A375 (cell line): Measurements from ENCODE around the gene SMTN.

DNA sequence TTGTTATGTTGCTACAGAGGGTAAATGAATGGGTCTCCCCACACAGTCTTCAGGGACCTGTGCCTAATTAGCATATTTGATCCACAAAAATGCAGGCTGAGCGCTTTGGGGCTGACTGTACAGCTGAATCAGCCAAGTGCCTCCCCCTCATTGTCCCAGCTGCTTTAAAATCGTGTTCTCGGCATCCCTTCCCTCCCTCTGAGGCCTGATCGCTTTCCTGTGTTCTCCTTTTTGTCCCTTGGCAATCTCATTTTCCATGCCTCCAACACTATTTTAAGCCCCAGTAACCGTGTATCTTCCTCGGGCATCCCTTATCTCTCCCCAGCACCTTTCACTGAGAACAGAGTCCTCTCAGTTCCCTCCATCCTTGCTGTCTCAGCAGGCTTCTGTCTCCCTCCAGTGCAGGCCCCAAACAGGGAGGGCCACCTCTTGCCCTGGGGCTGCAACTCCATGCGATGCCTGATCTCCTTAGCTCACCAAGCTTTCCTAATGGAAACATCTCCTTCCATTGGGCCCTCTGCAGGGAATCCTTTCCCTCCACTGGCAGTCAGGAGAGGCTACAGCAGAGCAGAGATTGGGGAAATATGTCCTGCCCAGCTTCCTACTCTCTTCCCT is 13.7 kb downstream of the UQCR10 start:
- RAMPAGE, long total RNA: no peak

GRCh38 chr22:30019782-30020354 is 60.4 kb upstream of the HORMAD2 start:
- RAMPAGE, long total RNA: no peak

DNA sequence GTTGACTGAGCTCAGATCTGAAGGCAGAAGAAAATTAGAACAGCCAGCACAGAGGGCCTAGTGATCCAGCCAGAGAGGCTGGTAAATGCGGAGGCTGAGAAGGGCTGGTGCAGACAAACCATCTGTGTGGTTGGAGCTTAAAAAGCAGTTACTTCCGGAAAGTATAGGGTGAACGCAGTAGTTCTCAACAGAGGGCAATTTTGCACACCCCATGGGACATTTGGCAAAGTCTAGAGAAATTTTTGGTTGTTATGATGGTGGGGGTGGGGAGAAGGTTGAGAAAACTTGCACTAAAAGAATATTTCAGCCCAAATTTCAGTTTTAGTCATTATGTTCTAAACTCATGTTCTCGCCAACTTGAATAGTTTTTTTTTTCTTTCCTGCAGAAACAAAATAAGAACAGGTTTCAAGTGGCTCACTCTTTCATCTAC is 1.5 kb upstream of the HORMAD2 start:
- RAMPAGE, long total RNA: no peak

- RAMPAGE, long total RNA: no peak
These were observed 3.8 kb downstream of the OSM start for GRCh38 chr22:30262770-30263273.

GRCh38 chr22:30279372-30280040 is 9.8 kb downstream of the CASTOR1 start:
- RAMPAGE, long total RNA: no peak

DNA sequence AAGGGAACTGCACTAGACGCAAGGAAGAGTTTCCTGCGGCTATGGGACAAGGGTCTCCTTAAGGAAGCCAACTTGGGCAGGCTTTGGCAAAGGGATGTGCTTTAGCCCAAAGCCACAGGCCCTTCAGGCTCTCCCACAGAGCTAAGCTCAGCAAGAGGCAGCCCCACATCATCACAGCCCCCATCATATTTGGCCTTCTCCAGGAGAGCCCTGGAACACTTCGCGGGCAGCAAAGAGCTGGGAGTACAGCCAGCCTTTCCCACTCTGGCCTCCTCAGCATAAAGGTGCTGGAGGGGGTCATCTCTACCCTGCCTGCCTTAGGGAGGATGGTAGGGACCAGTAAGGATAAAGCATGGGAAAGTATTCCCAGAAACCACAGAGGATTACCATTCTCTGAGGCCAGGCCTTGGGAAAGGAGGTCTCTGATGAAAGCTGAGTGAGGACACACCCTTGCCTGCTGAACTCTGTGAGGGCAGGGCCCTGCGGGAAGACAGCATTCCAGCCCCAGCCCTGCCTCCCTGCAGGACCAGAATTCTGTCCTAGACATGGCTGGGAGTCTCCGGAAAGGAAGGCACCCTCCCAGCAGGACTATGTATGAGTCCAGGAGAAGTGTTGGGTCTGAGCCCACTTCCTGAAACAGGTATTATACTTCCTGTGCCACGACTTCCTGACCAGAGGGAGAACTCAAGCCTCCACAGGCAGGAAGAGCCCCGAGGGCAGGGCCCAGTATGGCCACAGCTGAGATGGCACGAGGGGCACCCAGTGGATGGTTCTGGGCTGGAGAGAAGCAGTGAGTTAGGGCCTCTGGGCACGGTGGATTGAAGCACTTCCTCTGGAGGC is 12.8 kb upstream of the CASTOR1 start:
- RAMPAGE, long total RNA: no peak

DNA sequence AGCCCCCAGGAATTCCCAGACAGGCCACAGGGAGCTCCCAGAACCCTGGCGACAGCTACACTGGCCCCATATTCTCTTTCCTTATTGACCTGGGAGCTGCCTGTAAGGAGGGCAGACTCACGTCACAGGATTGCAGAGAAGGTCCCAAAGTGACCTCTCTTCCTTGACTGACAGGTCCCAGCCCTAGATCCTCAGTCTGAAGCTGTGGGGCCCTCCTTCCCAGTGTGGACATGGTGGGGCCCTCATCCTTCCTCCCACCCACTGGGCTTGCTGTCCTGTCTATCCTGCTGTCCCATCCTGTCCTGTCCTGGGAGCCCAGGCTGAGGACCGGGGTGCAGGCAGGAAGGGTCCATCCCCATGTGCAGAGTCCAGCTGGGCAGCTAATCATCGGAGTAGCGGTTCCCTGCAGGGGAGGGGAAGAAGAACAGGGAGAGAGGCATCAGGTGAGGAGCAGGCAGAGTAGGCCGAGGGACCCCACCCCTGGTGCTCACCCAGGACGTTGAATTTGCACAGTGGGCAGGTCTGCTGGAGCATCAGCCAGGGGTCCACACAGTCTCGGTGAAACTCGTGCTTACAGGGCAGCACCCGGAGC is 7.9 kb downstream of the RNF215 start:
- RAMPAGE, long total RNA: no peak

DNA sequence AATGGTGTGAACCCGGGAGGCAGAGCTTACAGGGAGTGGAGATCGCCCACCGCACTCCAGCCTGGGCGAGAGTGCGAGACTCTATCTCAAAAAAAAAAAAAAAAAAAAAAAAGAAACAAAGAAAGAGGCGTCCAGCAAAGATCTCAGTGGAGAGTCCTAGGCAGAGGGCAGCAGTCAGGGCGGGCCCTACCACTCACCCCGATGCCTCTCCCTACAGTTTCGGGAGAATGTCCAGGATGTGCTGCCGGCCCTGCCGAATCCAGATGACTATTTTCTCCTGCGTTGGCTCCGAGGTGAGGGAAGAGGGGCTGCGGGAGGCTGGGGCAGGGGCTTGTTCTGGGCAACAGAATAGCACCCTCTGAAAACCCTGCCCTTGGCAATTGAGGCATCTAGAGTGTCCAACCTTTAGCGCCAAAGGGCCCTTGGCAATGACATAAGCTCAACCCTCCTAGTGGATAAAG is 2.6 kb downstream of the SEC14L2 start:
- RAMPAGE, long total RNA: no peak

DNA sequence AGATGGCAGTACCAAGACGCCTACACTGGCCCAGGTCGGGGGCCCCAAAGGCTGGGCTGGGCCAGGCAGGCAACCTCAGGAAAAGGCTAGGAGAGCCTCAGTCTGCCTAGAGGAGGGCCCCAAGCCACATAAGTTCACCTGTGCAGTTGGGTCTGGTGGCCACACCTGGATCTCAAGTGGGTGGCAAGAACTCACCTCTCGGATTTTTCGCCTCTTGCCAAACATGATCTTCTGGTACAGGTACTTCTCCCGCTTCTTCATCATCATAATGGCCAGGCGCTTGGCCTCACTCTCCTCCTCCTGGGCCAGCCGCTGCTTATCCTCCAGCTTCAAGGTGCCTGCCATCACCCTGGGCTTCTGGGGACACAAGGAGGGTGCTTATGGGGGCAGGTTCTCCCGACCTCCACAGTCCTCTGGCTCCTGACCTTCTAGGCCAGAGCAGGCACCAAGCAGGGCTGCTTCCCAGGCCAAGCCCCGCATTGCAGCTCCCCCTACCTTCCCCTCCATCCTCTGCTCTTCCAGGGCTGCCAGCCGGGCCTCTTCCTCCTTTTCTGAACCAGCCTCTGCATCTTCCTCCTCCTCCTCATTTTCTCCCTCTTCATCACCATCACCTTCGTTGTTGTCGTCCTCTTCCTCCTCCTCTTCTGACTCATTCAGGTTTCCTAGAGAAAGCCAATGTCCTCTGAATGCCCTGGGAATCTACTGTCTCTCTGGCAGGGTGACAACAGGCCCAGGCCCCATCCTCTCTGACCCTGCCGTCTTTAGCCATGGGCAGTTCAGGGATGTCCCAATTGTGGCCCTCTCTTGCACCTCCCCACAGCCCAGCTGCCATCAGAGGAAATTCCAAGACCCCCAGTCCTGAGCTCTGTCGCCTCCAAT is 4.4 kb upstream of the GAL3ST1 start:
- RAMPAGE, long total RNA: no peak

- RAMPAGE, long total RNA: no peak
These were observed 704 bp upstream of the SLC35E4 start for GRCh38 chr22:30634904-30635250.

- RAMPAGE, long total RNA: no peak
These were observed 21.1 kb downstream of the MORC2 start for GRCh38 chr22:30947007-30948261.

- RAMPAGE, long total RNA: no peak
These were observed 7.4 kb downstream of the MORC2 start for GRCh38 chr22:30961081-30961728.

DNA sequence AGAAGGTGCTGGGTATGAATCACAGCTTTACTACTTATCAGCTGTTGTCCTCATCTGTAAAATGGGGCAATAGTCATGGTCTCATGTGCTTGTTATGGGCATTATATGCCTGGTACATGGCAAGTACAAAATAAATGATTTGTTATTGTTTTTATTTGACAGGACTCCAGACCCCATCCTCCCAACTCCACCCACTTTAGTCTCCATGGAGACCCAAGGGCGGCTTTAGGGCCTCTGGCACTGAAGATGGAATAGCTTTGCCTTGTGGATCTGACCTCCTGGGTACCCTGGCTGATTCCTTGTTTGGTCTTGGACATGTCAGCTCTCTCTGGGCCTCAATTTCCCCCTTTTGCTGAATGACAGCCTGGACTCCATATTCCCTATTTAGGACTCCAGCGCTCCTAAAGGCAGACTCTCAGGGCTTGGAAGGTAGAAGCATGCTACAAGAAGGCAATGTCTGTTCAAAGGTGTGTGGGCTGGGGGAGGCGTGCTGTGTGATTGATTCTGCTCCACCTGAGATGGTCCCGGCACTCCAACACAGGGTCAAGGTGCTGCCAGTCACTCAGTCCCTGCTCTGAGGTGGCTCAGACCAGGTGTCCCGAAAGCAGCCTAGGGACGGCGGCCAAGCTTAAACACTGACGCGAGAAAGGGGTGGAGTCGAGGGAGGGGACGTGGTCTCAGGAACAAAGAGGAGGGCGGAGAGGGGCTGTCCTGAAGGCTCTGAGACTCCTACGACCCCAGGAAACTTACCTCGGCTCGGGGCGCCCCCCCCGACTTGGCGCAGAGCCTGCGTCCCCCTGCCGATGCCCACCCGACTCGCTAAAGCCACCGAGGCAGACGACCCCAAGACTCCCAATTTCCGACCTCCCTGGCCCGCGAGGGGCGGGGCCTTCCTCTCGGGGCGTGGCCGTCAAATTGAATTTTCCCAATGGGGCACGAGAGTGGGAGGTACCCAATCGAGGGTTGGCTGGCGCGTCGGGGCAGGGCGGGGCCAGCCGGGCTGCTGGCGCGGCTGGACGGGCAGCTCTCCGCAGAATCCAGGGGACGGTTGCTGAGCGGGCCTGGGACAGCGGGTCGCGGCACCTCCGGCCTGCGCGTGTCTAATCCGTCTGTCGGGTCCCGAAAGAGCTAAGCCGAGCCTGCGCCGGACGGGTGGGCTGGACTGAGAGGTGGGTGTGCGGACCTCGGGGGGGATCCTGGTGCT is at the start of gene SMTN:
SMTN (plus strand) TSS at position 1,031 of the 1,204 bp plus-strand sequence.
- RAMPAGE, long total RNA: no peak

DNA sequence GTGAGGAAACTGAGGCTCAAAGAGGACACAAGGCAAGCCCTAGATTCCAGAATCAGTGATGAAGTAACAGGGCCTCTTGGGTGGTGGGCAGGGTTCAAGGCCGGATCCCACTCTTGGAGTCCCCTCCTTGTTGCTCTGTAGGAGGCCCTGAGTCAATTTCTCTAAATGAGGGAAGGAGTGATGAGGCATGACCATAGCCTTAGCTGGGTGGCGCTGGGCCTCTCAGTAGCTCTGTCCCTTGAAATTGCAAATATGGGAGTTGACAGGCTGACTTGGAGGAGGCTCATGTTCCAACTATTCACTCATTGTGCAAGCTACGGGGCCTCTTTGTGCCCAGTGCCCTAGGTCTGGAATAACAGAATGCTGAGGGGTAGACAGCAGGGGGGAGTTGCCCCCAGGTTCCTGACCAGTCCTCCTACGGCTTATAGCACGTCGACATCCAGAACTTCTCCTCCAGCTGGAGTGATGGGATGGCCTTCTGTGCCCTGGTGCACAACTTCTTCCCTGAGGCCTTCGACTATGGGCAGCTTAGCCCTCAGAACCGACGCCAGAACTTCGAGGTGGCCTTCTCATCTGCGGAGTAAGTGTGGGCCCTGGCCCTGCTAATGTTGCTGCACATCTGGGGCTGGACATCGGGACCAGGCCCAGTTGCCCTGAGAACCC is 7.9 kb downstream of the SELENOM start:
- RAMPAGE, long total RNA: no peak

- RAMPAGE, long total RNA: no peak
These were observed 1.2 kb downstream of the RNF185 start for GRCh38 chr22:31161315-31161519.

- RAMPAGE, long total RNA: no peak
These were observed 23.4 kb downstream of the PIK3IP1 start for GRCh38 chr22:31268668-31269451.

DNA sequence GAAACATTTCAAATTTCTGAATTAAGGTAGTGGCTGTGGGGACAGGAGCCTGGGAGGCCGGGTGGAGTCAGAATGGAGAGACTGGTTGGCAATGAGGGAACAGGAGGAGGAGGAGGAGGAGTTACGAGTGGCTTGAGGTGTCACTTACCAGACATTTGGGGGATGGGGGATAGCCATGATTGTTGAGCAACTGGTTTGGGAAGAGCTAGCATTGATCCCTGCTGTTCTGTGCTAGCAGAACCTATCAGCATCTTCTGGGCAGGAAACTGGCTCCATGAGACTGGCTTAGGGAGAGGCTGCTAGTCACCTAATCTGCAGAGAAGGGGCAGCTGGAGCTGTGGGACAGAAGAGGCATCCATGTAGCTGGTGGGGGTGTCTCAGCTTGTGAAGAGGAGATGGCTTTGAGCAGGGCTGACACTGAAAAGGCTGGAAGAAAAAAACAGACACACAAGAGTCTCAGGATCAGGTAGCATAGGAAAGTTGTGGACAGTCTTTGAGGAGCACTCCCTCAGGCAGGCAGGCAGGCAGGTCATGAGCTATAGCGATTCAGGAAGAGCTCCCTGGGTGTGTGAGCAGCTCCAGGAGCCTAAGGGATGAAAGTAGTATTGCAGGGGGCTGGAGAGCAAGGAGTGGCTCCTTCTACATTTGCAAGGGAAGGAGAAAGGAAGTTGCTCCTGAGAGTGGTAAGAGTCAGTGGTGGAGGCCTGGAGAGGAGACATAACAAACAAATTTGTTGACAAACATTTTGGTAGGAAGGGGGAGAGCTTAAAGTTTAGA is 22.2 kb downstream of the PIK3IP1 start:
- RAMPAGE, long total RNA: no peak

DNA sequence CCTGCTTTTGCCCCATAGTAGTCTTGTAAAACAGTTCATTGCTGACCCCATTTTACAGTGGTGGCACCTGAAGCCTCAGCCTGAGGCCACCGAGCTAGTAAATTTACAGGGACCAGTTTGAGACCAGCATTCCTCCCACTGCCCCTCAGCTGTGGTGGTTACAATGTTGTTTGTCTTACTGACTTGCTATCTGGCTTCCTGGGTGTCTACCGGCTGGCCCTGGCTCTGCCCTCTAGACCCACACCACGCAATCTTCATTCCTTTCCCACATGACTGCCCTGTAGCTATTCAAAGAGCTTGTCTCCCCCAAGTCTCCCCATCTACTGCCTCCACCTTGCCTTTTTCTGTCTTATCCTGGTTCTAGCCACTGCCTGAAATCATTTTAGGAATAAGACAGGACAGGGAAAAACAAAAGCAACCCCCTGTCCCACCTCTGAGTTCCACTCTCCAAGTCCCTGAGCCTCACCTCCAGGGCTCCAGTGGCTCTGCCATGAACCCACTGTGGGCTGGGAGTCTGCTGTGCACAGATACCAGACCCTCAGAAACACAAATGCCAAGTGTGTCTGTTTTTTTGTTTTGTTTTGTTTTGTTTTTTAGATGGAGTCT is 20.7 kb downstream of the PIK3IP1 start:
- RAMPAGE, long total RNA: no peak

- RAMPAGE, long total RNA: no peak
These were observed 9.2 kb downstream of the PIK3IP1 start for GRCh38 chr22:31283051-31283587.

DNA sequence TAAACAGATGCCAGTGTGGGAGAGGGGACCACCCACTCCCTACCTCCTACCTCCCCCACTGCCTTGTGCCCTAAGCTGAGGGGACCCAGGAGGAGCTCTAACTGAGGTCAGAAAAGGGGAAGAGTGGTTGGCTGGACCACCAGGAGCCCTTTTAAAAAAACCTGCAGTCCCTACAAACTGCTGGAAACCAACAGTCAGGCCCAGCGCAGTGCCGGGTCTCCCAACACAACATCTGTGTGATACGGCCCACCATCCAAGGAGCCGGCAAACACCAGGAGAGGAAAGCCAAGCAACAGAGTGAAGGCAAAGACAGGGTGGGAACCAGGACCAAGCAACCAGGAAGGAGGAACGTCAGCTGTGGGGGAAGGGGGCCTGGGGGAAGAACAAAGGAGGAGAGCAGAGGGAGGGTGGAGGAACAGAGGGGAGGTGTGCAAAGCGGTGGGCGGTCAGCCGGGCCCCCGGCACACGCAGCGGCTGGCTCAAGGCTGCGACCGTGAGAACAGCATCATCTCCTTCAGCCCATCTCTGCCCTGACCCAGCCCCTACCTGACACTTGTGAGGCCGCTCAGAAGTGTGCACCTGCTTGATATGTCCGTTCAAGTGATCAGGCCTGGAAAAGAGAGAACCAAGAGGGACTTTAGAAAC is 3.7 kb downstream of the PATZ1 start:
- RAMPAGE, long total RNA: no peak